HTERT-HM (cell line): ENCODE measurements around the genes PAPOLB and RBAK.

DNA sequence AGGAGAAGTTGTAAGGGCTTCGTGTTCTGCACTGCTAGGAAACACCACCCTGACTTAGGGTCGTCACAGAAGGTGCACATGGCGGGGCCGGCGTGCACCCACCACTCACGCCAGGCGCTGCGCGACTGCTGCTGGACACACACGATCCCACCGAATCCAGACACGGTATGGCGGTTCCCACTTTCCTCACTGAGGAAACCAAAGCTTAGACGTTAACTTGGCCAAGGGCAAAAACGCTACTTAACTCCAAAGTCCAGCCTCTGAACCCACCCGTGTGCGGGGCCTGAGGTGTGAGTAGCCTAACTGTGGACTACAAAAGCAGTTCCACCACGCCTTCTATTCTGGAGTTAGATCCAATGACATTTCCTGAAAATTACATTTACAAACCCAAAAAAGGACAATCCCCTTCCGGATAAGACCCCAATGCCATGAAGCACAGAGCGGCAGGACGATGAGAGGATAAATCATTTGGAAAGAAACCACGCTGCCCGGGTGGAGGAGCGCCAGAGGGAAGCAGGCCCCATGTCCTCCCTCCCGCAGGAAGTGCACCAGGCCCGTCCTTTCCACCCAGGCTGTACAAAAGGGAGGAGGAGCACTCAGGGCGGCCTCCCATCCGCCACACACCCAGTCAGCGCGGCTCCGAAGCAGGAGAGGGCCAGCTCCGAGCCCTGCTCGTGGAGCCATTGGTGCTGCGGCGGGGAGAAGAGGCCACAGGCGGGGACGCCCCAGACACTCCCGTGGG is 74.4 kb downstream of the AMZ1 start:
- RRBS = 19% methylated on average over 4 of the region's 38 CpGs

- RRBS = no CpG with 5 or more reads among the region's 13 CpGs
Measured at GRCh38 chr7:2825662-2826102, 18.4 kb downstream of the GNA12 start.

DNA sequence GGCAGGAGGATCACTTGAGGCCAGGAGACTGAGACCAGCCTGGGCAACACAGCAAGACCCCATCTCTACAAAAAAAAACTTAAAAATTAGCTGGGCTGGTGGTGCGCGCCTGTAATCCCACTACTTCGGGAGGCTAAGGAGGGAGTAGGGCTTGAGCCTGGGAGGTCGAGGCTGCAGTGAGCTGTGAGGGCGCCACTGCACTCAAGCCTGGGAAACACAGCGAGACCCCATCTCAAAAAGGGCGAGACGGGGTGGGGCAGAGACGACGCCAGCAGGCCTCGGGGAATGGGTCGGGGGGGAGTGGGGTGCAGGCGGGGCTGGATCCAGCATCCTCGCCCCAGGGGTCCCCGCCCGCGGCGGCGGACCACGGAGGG is 708 bp downstream of the GNA12 start:
- RRBS = no CpG with 5 or more reads among the region's 20 CpGs

GRCh38 chr7:2860484-2861285 is 16.6 kb upstream of the GNA12 start:
- RRBS = no CpG with 5 or more reads among the region's 22 CpGs

DNA sequence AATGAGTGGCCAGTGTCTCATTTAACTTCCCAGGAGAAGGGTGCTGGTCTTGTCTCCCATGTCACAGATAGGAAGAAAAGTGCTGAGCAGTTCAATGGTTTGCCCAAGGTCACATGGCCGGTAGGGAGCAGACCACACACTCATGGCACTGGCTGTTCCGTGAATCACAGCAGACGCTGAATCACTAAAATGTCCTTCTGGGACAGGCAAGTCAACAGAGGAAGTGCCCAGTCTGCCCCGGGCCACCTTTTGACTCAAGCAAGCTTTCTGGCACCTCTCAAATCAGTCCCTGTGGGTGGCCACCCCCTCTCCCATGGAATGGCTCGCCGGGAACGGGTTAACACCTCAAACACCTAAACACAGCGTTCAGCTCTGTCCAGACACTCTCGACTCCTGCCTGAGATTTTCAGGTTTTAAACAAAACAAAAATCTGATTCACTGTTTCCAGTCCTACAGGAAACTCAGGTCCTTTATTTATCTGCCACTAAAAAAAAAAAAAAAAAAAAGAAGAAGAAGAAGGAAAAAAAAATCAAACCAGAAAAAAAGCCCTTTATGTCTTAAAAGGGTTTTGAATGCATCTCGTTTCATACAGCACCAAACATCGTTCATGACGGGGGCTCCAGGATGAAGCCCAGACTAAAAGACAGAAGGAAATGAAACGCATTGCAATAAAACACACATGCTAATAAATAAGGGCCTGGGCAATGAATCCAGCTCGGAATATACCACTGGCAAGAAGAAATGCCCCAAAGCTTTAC is 15.5 kb downstream of the CARD11 start:
- RRBS = 4% methylated on average over 4 of the region's 14 CpGs

- RRBS = no CpG with 5 or more reads among the region's 4 CpGs
Measured at GRCh38 chr7:3104201-3104486, 60.5 kb upstream of the CARD11 start.

- RRBS = no CpG with 5 or more reads among the region's 5 CpGs
Measured at GRCh38 chr7:3421356-3422064, 120.5 kb downstream of the SDK1 start.

DNA sequence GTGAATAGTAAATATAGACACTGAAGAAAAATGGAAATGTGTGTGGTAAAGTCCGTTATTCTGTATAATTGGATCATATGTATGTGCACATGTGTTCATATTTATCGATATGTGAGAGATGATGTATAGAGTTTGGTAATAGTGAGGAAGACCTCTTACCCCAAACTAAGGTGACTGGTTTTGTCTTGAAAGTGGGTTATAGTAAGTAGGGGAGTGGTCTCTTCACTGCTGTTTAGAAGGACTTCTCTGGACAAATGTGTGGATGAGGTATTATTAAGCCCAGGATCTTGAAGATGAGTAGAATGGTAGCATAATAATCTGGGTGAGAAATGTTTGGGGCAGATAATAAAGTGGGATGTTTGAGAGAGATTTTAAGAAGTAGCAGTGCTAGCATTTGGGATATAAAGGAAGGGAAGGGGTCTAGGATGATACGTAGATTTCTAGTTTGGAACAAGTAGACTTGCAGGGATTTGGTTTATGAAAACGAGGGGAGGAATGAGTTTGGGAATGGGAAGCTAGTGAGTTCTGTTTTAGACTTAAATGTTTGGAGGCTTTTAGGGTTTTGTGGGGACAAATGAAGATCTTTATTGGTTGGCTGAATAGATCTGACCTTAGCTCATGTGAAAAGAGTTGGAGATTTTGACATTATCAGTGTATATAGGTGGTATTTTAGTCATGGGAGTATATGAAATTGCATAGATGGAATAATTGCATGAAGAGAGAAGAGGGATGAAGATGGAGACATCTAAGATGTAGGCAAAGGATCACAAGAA is 149.2 kb downstream of the SDK1 start:
- RRBS = no CpG with 5 or more reads among the region's 4 CpGs

DNA sequence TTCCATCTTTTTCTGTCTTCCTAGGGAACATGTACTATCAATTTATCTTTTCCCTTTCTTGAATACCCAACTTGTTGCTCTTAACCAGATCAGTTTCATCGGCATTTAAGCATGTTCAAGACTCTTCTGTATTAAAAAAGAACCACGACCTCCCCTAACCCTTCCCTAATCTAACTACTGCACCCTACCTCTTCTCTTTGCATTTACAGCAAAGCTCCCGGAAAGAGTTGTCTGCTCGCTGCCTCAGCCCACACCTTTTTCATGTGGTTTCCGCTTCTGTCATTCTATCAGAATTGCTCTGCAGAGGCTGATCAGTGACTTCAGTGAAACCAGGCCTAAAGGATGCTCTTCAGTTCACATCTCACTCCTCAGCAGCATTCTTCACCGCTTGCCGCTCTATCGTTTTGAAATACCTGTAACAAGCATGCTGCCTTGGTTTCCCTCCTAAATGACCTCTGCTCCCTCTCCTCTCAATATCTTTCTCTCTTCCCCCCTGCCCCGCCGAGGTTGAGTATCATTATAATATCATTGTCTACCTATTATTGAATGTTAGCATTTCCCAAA is 160.9 kb downstream of the SDK1 start:
- RRBS = no CpG with 5 or more reads among the region's 10 CpGs

DNA sequence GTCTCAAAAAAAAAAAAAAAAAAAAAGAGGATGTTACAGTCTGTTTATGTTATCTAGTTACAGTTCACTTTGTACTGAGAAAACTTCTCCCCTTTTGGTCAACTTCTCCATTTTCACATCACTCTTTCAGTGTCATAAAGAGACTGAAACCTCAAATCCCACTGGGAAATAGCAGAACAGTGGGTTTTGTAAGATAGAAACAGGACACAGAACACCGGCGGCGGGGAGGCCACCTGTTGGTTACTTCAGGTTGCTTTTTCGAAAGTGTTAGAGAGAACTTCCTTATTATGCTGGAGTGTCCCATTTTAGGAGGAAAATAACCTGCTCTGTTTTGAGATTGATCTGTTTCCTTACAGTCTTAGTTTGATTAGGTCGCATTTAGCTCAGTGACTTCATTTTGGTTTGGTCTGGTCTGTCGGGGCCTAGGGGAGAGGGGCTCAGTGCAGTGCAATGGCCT is 296.2 kb downstream of the SDK1 start:
- RRBS = no CpG with 5 or more reads among the region's 6 CpGs

- RRBS = no CpG with 5 or more reads among the region's 16 CpGs
Measured at GRCh38 chr7:4006665-4007290, 675.3 kb upstream of the FOXK1 start.

DNA sequence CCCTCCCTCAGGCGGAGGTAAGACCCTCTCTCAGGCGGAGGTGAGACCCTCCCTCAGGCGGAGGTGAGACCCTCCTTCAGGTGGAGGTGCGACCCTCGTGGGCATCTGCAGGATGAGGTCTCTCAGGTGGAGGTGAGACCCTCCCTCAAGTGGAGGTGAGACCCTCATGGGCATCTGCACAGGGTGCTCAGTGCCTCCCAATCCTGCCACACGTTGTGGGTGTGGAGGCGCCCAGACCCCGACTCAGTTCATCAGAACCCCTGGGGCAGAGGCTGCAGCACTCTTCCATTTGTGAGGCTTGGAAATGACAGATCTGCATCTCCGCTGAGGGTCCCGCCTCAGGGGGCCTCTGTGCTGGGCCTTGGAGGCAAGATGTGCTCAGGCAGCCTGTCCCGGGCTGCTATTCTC is 593.0 kb upstream of the FOXK1 start:
- RRBS = no CpG with 5 or more reads among the region's 11 CpGs

- RRBS = 23% methylated on average over 2 of the region's 31 CpGs
Measured at GRCh38 chr7:4144772-4145616, 537.1 kb upstream of the FOXK1 start.

DNA sequence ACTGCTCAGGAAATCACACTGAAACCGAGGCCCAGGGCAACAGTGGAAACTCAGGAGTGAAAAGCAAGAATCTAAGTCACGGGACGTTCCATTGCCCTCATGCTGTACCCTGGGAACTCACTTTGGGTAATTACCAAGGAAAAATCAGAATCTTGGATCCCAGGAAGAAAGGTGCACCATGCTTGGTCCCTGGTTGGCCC is 370.8 kb upstream of the FOXK1 start:
- RRBS = no CpG with 5 or more reads among the region's 3 CpGs

- RRBS = 2% methylated on average over 19 of the region's 33 CpGs
Measured at GRCh38 chr7:4725256-4725890, 43.3 kb downstream of the FOXK1 start.

GRCh38 chr7:4824336-4824943 is 37.4 kb downstream of the PAPOLB start:
- RRBS = 23% methylated on average over 9 of the region's 17 CpGs

DNA sequence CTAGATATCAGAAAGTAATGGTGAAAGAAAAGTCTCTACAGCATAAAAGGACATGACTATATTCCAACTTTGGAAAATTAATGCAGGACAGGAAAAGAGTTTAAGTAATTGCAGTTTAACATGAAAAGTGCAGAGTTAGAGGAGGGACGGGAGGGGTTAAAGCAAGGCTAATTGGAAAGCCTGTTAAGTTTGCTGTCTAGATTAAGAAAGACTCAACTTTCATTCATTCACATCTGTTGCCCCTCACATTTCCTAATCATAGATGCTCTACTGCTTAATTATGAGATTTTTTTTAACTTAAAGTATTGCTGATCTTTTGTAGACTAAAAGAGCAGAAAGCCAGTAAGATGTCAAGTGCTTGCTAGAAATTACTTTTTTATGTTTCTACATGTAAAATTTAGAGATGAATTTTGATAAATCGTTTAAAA is 3.7 kb downstream of the PAPOLB start:
- RRBS = no CpG with 5 or more reads among the region's 2 CpGs

DNA sequence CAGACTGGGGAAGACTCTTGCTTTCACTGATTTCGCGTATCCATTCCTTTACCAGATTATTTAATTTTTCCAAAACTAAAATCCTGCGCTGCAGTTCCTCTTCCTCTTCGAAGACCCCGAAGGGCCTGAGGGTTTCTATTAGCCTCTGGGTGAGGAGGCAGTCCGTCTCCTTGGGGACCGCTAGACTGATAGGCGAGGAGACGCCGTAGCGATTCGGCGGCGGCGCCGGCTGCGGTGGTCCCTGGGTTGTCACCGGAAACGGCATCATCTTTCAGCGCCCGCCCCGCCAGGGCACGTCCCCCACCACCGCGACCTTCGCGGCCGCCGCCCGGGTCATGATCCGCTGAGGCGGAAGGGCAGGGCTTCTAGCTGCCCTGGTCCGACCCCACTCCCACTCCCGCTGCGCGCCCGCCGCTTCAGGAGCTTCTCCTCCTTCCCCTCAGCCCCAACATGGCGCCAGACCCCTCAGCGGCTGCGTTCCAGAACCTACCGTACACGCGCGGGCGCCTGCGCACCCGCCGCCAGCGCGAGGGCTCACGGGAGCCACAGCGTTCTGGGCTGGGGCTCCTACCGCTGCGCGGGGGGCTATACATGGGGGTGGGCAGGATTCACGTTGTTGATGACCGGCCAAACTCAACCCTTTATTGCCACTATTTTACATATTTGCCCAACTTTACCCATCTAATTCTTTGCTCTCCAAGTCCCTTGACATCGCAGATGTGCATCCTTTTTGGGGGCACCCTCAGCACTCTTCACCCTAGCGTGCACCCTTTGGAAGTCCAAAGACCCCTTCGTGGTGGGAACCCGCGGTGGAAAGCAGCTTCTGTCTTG is at the start of gene PAPOLB:
PAPOLB (minus strand) TSS at position 488 of the 831 bp plus-strand sequence.
- RRBS = 37% methylated on average over 12 of the region's 63 CpGs

GRCh38 chr7:5045484-5046069 is at the start of gene RBAK:
TSS of gene RBAK (plus strand) at chr7:5045860.
- RRBS = under 1% methylated on average over 7 of the region's 38 CpGs

DNA sequence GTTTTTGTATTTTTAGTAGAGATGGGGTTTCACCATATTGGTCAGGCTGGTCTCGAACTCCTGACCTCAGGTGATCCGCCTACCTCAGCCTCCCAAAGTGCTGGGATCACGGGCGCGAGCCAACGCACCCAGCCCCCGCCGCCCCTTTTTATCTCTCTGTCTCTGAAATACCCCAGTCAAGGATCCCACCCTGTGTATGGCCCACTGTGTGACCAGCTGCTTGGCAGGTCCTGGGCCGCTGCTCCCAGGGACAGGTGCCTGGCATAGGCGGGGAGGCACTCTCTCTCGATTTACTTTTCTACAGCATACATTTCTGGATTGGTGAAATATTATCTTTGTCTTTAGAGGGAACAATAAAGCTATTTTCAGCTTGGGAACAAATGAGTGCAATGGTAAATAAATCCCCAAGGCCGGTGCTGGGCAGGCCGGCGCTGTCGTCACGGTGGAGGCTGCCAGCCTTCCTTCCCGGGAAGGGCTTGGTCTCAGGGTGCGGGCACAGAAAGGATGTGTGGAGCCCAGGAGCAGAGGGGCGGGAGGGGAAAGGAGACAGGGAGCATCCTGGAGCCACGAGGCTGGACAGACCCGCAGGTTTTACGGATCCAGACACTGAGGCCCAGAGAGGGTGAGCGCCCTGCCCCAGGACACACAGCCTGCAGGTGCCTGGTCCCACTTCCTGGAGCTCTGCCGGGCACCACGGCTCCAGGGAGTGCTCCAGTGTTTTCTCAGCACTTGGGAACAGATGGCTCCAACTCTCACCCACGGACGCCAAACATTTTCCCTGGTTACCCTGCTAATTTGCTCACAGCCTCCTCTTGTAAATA is 9.0 kb upstream of the SLC29A4 start:
- RRBS = 33% methylated on average over 3 of the region's 27 CpGs